Mesenchymal stem cell of the bone marrow (primary cell): ENCODE data around the genes CDC37L1, RLN2 and RIC1.

GRCh38 chr9:4596059-4596534, 66.0 kb upstream of the PLPP6 start:
- CAGE, long polyA plus RNA, result no peak

DNA sequence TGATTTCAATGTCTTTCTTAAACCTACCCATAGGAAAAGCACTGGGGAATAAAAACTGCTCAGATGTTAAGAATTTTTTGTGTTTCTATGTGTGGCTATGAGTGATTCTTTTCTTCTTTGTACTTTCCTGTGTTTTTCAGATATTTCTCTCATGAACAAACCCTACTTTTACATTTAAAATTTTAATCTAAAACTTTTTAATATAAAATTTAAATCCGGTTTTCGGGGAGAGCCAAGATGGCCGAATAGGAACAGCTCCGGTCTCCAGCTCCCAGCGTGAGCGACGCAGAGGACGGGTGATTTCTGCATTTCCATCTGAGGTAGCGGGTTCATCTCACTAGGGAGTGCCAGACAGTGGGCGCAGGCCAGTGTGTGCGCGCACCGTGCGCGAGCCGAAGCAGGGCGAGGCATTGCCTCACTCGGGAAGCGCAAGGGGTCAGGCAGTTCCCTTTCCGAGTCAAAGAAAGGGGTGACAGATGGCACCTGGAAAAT, 56.5 kb upstream of the PLPP6 start:
- CAGE, long polyA plus RNA, result no peak

GRCh38 chr9:4679306-4680217, at the start of gene CDC37L1:
Gene CDC37L1, plus strand, starts transcription at chr9:4679569.
- CAGE, long polyA plus RNA, result no peak

DNA sequence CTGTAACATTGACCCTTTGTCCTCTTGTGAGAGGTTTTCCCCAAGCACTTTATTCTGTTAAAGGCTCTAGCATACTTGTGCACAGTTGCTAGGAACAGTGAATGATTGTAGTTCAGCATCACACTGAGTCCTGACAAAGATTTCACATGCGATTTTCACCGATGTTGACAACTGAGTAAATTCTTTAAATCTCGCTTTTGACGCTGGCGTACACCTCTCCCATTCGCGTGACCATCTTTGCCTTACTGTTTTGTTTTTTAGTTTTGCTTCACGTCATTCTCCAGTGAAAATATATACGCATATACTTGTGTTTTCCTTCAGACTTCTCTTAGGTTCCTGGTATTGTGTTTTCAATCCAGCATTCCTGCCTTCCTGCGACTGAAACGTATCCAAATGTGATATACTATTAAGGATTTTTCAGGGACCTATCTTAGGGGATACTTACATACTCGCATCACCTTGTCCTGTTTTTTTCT, 887 bp downstream of the CDC37L1 start:
- CAGE, long polyA plus RNA, result no peak

GRCh38 chr9:4712715-4713226, 28.2 kb downstream of the AK3 start:
- CAGE, long polyA plus RNA, result no peak

GRCh38 chr9:4855658-4856407, 63.1 kb downstream of the RCL1 start:
- CAGE, long polyA plus RNA, result no peak

- CAGE, long polyA plus RNA, result no peak
Observed at GRCh38 chr9:4933084-4933446, 52.0 kb upstream of the JAK2 start.

- CAGE, long polyA plus RNA, result no peak
Observed at GRCh38 chr9:4971351-4971720, 13.7 kb upstream of the JAK2 start.

DNA sequence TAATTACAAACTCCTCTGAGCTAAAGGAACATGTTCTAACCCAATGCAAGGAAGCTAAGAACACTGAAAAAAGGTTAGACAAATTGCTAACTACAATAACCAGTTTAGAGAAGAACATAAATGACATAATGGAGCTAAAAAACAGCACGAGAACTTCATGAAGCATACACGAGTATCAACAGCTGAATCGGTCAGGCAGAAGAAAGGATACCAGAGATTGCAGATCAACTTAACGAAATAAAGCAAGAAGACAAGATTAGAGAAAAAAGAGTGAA, 51.6 kb downstream of the INSL6 start:
- CAGE, long polyA plus RNA, result no peak

- CAGE, long polyA plus RNA, result no peak
Observed at GRCh38 chr9:5304571-5304870, at the start of gene RLN2. Gene RLN2, minus strand, starts transcription at chr9:5304716.

DNA sequence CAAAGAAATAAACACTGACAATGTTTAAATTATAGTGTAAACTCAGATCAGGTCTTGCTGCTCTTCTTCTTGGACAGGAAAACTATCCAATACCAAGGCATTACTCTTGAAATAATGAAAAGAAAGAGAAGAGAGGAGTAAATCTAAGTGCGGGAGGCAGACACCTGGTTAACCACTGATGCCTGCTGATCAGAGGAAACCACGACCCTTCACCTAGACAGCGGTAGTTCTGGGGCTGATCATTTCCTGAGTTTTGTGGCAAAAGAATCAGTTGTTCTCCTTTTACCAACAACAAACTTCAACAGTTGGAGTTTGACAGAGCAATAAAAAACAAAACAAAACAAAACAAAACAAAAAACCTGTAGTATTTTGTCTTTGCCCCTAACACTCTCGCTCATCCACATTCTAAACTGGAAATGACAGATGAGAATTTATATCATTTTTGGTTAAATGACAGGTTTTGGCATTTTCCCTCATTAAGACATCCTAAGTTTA, 3.0 kb downstream of the RLN1 start:
- CAGE, long polyA plus RNA, result no peak

GRCh38 chr9:5499683-5500499, 10.4 kb upstream of the PDCD1LG2 start:
- CAGE, long polyA plus RNA, result no peak

- CAGE, long polyA plus RNA, result no peak
Observed at GRCh38 chr9:5510683-5511103, 362 bp downstream of the PDCD1LG2 start.

DNA sequence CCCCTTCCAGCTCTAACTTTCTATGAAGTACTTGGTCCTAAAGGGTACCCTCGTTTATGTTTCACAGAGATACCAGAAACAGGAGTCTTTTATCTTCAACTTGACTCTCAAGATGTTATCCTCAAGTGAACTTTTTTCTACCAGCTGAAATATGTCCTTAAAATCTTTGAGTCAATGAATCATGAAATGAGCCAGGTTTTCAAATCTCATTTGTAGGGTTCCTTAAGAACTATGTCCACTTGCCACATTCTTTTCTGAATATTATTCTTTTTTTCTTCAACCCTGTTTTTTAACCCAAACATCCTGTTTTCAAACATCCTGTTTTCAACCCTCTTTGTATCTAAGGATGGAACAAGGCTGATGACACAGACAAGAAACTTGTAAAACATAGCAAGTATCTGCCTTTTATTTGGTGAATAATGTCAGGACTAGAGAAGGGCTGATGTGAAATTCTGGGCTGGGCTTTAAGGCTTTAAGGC, 42.7 kb upstream of the RIC1 start:
- CAGE, long polyA plus RNA, result no peak

DNA sequence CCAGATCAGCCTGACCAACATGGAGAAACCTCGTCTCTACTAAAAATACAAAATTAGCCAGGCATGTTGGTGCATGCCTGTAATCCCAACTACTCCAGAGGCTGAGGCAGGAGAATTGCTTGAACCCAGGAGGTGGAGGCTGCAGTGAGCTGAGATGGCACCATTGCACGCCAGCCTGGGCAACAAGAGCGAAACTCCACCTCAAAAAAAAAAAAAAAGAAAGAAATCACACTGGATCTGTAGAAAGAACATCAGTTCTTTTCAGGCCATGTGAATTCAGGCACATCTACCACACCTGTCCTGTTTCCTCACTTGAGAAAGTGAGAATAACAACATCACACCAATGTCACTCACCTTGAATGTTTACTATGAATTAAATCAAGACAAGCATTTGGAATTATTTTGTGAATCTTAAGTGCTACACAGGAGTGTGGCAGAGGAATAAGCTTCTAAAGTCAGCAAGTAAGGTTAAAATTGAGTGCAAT, 2.2 kb upstream of the RIC1 start:
- CAGE, long polyA plus RNA, result no peak

DNA sequence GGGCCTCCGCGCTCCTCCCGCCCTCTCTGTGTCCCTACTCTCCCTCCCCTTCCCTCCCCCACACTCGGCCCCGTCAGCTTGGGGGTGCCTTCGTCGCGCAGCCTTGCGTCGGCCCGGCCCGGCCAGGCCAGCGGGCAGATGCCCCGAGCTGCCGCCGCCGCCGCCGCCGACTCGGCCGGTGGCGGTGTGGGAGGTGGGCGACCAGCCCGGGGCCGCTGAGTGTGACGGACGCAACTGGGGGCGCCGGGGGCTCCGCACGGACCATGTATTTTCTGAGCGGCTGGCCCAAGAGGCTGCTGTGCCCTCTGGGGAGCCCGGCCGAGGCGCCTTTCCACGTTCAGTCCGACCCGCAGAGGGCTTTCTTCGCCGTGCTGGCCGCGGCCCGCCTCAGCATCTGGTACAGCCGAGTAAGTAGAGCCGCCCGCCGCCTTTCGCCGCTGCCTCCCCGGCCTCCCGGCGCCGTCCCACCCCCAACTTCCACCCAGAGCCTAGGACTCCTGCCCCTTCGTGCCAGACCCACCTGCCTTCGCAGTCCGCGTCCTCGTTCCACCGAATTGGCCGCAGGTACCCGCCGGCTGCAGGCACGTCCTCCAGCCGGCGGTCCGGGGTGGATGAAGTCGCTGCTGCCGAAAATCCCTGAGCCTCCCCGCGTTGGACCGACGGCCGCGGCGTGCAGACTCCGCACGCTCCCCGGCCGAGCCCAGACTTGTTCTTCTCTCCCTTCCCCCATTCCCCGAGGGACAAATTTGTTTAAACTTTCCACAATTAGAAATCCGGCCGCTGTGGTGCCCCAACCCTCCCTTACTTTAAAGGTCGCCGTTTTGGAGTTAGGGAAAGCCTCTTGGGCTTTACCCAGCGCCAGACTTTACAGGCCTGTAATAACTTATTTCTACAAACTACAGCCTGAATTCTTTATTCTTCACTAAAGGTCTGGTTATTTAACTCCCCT, at the start of gene RIC1:
TSS of gene RIC1 (plus strand) at position 61 of the 949 bp plus-strand sequence.
- CAGE, long polyA plus RNA, result no peak

- CAGE, long polyA plus RNA, result no peak
Observed at GRCh38 chr9:5775693-5776122, 57.2 kb downstream of the ERMP1 start.

DNA sequence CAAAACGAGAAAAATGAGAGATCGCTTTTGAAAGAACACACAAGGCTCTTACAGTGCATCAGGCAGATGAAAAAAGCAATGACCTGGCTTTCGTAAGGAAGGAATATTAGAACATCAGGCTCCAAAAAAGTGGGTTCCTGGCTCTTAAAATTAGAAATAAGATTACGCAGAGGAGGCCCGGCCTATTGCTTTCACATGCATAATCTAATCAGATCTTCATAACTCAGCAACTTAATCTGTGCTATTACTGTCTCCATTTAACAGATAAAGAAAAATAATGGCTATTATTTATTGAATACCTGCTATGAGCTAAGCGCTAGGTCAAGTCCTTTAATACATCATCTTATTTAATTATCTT, 384 bp upstream of the ERMP1 start:
- CAGE, long polyA plus RNA, result no peak

DNA sequence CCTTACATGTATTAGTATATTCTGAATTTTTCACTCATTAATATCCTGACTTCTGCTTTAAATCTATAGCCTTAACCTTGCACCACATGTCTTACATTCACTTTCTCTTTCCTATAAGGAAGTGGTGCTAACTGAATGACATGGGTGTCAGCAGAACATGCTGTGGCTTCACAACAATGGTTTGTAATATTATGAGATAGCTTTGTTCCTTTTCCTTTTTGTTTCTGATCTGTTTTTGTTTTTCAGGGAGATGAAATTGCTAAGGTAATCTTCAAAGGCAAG, 53.5 kb upstream of the RANBP6 start:
- CAGE, long polyA plus RNA, result no peak

GRCh38 chr9:6106992-6107361, 91.6 kb upstream of the RANBP6 start:
- CAGE, long polyA plus RNA, result no peak